LHCN-M2 (cell line): ENCODE data around the gene GALNT2.

DNA sequence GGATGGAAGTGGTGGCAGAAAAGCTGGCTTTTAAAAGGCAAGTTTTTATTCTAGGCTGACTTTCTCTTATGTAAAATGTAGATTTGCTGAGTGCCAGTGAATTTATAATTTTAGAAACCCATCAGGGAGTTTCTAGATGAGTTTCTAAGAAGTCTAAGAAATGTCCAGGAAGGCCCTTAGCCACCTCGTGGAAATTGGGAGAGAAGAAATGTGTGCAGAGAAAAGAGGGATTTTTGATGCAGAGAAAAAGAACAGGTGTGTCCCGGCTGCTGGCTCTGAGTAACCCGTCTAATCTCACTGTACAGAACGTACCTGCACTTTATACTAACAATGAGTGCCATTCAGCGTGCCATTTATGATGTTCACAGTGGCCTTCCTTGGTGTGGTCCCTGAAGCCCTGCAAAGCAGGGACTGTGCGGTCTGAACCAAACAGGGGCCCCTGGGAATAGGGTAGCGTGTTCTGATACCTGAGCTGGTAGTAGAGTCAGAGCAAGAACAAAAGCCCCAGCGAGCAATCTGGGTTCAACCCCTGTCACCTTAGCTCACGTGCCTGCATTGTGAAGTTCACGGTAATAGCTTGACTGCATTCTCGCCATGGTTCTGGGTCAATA lies 125.5 kb downstream of the RHOU start:
- RAMPAGE, long total RNA = no peak

- RAMPAGE, long total RNA = no peak
Observed at GRCh38 chr1:228861292-228861774, 126.1 kb downstream of the RHOU start.

DNA sequence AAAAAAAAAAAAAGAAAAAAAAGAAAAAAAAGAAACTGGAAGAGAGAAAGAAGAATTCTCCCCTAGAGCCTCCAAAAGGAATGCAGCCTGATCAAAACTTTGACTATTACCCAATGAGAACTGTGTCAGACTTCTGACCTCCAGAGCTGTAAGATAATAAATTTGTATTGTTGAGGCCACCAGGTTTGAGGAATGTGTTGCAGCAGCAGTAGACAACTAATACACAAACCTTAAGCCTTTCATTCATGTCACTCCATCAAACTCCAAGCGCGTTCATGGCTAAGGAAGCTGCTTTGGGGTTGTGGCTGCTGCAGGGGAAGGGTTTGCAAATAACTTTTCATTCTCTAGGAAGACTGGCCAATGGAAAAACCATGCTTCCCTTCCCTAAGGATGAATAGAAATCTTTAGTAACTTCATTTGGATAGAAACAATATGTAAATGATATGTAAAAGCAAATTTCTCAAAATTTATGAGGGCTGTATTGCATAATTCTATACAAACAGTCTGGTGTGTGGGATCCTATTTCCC lies 170.4 kb downstream of the RHOU start:
- RAMPAGE, long total RNA = no peak

GRCh38 chr1:228948340-228948698 lies 213.0 kb downstream of the RHOU start:
- RAMPAGE, long total RNA = no peak

- RAMPAGE, long total RNA = no peak
Observed at GRCh38 chr1:228989977-228990868, 254.9 kb downstream of the RHOU start.

GRCh38 chr1:229298863-229299629 lies 28.1 kb downstream of the RAB4A start:
- RAMPAGE, long total RNA = no peak

- RAMPAGE, long total RNA = no peak
Observed at GRCh38 chr1:229370375-229371069, 27.7 kb upstream of the CCSAP start.

DNA sequence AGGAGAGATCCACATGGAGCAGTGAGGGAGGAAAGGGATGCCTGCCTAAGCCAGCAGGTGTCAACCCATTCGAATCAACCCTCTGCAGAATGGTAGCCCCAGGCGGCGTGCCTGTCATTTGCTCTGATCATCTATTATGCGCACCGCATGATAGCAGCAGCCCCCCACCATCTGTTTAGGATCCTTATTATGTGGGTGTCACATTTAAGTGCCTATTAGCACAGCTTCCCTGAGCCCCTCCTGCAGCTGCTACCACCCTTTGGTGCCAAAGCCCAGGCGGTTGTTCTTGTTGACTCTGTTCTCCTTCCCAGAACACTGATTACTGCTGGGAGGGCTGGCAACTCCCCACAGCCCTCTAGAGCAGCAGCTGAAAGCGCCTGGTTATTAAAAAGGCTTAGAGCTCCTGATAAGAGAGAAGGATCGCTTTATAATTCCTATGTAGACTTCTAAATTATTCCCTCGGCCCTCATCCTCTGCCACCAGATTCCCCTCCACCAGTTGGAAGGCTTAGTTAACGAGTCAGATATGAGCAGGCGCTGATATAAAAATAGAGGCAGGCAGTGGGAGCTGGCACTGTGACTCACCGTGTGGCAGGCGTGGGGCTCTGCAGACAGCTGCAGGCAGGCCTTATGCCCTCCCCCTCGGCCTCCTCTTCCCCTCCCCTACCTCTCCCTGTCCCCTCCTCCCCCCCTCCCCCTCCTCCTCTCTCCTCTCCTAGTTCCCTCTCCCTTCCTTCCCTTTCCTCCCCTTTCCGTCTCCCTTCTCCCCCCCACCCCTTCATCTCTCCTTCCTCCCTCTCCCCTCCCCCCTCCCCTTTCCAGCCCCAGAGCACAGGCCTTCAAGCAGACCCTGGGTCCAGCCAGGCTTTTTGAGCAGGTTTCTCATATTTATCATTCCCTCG lies 23.0 kb downstream of the ACTA1 start:
- RAMPAGE, long total RNA = no peak

DNA sequence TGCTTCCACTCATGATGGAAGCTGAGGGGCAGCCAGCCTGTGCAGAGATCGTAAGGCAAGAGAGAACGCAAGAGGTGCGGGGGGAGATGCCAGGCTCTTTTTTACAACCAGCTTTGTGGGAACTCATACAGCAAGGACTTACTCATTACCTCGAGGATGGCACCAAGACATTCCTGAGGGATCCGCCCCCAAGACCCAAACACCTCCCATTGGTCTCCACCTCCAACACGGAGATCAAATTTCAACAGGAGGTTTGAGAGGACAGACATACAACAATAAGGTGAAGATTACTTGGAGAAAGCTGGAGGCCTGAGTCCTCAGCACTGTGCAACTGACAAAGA lies 20.0 kb upstream of the GALNT2 start:
- RAMPAGE, long total RNA = no peak

DNA sequence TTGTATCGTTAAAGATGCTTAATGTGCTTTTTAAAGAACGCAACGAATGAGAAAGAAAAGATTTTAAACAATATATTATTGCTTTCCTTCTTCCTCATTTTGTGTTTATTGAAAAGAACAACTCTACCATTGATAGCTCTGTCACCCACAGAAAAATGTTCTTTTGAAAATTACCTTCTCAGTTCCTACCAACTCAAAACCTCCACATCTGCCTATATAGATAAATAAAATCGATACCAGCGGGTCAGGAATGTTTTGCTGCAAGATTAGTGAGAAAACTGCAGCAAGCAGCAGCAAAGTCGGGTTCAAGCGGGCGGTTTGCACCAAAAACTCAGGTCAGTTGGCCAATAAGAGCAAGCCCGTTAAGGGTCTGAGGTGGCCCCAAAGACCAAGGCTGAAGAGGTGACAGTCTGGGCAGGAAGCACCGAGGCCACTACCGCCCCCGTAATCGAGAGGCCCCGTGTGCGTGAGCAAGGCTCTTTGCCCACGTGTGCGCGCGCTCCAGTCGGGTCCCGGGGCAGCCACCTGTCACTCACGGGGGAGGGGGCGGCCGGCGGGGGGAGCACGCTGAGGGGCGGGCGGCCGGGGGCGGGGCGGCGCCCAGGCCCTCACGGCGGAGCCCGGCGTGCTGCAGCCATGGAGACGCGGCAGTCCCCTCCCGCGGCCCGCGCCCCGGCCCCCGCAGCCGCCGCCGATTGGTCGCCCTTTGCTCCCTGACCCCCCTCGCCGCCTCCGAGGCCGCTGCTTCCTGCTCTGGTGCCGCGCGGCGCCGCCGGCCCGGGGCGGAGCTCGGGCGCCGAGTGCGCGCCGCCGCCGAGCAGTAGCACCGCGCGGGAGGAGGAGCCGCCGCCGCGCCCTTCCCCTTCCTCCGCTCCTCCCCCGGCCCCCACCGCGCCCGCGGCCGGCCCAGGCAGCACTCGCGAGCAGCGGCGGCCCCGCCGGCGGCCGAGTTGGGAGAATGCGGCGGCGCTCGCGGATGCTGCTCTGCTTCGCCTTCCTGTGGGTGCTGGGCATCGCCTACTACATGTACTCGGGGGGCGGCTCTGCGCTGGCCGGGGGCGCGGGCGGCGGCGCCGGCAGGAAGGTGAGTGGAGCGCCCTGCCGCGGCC lies at the start of gene GALNT2:
Gene GALNT2 (plus strand): TSS at position 916 of the 1,109 bp plus-strand sequence.
- RAMPAGE, long total RNA = no peak

DNA sequence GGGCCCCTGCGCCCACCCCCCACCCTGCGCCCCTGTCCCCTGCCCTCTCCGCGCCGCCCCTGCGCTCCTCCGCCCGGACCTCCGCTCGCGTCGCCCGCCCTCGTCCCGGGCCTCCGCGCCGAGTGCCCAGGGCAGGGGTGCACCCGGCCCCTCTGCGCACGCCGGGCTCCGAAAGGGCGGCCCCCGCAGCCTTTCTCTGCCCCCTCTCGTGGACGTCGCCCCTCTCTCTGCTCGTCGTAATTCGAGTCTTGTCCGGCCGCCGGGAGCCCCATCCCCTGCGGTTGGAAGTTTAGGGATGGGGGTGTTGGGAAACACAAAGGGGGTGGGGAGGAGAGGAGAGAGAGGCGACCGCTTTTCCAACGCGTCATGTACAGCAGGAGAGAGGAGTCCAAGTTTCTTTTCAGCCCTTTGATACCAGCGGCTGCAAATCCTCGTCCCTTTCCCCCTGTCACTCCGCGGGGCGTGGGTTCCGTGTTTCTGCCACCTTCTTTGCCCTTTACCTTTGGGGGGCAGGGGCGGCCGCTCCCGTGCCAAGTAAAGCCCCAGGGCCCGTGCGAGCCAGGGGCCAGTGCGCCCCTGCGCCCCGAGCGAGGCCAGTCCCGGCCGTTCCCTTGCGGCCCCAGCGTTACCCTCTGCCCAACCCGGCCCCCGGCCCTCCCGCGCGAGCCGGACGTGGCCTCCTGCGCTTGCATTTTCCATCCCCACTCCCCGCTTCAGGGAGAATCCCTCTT lies 559 bp downstream of the GALNT2 start:
- RAMPAGE, long total RNA = no peak

- RAMPAGE, long total RNA = no peak
Observed at GRCh38 chr1:230105558-230106793, 38.9 kb downstream of the GALNT2 start.

DNA sequence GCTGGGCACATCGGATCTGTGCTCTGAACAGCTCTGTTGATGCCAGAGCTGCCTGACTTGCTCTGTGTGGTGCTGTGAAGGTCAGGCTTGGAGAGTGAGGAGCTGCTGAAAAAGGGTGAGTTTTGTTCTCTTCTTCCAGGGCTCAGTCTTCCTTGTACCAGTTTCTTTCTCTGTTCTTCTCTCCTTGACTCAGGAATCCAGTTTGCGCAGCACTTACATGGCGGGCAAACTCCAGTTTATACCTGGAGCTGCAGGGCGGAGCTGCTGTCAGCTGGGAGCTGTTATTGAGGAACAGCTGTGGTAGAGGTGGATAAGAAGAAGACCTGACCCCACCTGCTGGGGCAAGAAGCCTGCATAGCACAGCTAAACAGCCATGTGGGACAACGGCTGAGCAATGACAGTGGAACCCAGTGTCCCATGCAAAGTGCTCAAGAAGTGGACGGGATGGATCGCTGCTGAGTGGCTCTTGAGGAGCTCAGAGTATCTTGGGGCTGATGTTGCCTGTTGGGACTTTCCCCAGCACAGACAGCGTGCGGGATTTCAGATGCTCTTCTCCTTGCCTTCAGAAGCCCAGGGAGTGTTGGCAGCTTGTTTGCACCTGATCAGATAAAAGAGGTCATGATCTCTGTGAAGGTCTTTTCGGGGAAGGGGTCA lies 46.2 kb downstream of the GALNT2 start:
- RAMPAGE, long total RNA = no peak

GRCh38 chr1:230150363-230150586 lies 83.2 kb downstream of the GALNT2 start:
- RAMPAGE, long total RNA = no peak

DNA sequence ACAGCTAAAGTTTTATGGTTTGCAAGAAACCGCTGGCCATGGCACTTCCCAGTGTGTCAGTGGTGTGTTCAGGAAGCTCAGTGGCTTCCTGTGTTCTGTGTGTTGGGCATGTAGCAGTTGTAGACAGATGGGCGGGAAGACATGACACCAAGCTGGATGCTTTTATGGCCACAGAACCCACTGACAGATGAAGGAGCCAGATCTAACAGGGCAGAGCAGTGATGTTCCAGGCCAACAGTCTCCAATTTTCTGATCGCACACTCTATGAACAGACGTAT lies 119.9 kb downstream of the GALNT2 start:
- RAMPAGE, long total RNA = no peak

DNA sequence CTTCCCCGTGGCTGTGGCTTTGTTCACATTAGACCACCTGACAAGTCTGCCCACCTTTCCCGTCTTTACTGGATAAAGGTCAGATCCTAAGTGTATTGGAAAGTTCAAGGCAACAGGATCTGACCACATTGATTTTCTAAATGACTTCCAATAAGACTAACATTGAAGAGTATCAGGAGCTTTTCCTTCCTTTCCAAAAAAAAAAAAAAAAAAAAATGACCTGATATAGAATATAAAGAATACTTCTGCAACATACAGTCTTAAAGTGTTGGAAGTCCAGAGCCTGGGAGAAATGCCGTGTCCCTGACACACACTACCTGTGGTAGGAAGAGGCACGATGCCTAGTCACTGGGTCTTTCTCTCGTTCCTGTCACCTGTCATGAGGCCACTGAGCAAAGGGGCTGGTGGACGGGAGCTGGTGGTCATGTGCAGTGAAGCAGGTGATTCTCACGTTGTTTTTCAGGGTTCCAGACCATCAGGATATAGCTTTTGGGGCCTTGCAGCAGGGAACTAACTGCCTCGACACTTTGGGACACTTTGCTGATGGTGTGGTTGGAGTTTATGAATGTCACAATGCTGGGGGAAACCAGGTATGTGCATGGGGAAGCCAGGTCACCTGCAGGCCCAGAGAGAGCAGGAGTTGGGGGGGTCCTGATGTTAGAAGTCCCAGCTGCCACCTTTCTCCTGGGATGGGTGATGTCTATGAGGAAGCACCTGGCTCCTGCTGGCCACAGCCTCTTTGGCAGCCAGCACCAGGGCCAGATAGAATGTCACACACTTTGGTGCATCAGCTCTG lies 161.2 kb downstream of the PGBD5 start:
- RAMPAGE, long total RNA = no peak

GRCh38 chr1:230268245-230268823 lies 157.8 kb downstream of the PGBD5 start:
- RAMPAGE, long total RNA = no peak

DNA sequence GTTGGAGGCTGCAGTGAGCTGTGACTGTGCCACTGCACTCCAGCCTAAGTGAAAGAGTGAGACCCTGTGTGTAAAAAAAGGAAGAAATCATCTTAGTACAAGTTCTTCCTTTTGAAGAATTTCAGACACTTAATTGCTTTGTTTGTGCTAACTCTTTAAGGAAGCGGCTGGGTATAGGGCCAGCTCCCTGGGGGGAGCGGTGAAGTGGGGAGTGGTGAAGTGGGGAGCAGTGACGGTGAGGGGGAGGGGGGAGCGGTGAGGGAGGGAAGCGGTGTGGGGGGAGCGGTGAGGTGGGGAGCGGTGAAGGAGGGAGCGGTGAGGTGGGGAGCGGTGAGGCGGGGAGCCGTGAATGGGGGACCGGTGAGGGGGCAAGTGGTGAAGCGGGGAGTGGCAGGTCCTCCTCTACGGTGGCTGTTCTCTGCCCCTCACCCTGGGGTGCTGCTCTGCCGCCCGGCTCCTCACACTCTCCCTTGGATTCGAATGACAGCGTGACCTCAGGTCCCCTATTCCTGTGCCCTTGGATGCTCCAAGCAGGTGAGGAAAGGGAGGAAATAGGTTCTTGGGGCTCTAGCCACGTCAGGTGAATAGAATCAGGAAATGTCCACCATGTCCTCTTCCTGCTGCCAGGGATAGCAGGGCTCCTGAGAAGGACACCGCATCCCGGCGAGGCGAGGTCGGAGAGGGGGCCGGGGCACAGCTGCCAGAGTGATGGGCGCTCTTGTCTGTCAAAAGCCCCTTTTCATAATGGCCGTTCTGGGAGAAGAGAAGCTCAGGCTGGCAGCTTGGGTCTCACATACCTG lies 134.3 kb downstream of the PGBD5 start:
- RAMPAGE, long total RNA = no peak

DNA sequence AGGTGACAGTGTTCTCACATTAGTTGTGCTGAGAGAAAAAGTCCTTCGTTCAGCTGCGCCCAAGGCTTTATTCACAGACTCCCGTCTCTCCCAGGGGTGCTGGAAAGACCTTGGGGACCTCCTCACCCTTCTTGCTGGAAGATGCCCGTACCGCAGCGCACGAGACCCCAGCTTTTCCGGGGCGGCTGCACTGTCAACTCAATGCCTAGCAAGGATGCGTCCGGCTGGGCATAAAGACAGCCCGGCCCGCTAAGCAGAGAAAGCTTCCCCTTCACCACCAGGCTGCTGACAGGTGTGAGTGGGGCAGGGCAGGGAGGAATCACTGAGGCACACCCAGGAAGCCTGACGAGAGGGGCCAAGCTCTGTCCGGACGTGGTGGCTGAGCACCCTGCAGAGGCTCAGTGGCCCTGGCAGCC lies 125.3 kb downstream of the PGBD5 start:
- RAMPAGE, long total RNA = no peak

DNA sequence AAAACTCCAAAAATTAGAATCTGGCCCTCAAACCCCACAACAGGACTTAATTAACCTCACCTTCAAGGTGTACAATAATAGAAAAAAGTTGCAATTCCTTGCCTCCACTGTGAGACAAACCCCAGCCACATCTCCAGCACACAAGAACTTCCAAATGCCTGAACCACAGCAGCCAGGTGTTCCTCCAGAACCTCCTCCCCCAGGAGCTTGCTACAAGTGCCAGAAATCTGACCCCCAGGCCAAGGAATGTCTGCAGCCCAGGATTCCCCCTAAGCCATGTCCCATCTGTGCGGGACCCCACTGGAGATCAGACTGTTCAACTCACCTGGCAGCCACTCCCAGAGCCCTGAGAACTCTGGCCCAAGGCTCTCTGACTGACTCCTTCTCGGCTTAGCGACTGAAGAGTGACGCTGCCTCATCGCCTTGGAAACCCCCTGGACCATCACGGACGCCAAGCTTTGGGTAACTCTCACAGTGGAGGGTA lies 38.9 kb upstream of the COG2 start:
- RAMPAGE, long total RNA = no peak